ENCODE results near the genes FAM240A and CAMP.

- PRO-cap = no peak
- RAMPAGE, long total RNA, 4 experiments = no peak in any of the 4 experiments
Observed at GRCh38 chr3:46488634-46489401, 9.0 kb upstream of the RTP3 start.

- PRO-cap = no peak
- RAMPAGE, long total RNA, 4 experiments = no peak in any of the 4 experiments
Observed at GRCh38 chr3:46559138-46559710, 6.9 kb downstream of the LRRC2 start.

DNA sequence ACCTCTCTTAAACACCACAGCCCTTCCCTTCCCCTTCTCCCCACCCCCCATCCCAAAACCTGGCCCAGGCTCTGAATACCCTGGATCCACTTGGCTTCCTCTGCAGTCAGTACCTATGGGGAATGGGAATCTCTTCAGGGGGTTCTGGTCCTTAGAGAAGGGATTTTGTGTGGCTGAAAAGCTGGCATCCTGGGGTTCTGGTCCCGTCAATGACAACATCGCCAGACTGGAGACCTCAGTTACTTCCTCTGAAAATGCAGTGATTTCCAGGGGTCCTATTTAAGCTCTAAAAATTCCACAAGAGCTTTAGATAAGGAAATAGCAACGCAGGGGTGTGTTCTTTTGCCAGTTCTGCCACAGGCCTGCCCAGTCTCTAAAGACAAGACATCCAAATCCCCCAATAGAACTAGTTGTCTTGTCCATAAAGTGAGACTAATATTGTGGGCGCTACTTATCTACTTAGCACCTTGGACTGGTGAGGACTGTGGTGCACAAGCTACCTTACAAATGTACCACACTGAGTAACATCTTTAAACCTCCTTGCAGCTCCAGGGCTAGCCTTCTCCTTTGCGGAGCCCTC, 2.1 kb upstream of the TDGF1 start:
- PRO-cap = no peak
- RAMPAGE, long total RNA, 4 experiments = no peak in any of the 4 experiments

GRCh38 chr3:46612118-46612549, at the start of gene FAM240A:
FAM240A (plus strand) TSS chr3:46612525.
- PRO-cap = no peak
- RAMPAGE, long total RNA, 4 experiments = no peak in any of the 4 experiments

- PRO-cap = no peak
- RAMPAGE, long total RNA, 4 experiments = no peak in any of the 4 experiments
Observed at GRCh38 chr3:46867210-46868055, 4.2 kb upstream of the MYL3 start.

GRCh38 chr3:46880954-46881505, 3.5 kb downstream of the PTH1R start:
- PRO-cap = no peak
- RAMPAGE, long total RNA, 4 experiments = no peak in any of the 4 experiments

DNA sequence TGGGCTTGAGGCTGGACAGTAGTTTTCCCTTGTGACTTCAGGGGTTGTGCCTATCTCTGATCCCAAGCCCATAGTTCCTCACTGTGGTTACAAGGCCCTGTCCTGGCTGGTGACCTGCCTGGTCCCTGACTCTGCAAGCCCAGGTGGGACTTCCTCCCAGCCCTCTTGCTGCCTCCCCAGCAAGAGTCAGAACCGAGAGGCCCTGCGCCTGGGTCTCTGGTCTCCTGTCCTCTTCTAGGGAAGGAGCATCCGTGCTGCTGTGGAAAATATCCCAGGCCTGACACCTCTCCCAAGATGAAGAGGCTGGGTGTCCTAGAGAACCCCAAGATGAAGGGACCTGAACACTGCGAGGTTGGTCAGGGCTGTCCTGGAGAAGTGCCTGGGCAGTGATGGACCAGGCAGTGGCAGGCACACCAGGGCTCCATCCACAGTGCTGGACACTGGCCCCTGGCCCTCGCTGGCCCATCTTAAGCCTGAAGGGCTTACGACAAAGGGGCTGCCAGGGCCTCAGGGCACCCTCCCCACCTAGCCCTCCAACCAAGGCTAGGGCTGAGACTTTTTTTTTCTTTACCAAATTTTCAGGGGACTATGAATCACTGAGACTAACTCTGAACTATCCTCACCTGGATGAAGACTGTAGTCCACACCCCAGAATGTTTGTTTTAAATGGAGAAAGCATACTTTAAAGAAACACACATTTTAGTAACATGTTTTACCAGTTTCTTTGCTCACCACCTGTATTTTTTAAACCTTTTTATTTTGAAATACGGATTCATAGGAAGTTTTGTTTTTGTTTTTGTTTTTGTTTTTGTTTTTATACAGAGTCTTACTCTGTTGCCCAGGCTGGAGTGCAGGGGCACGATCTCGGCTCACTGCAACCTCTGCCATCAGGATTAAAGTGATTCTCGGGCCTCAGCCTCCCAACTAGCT, 32.9 kb downstream of the PTH1R start:
- PRO-cap = no peak
- RAMPAGE, long total RNA, 4 experiments = no peak in any of the 4 experiments

- PRO-cap = no peak
- RAMPAGE, long total RNA, 4 experiments = no peak in any of the 4 experiments
Observed at GRCh38 chr3:46917625-46918518, 40.4 kb downstream of the PTH1R start.

GRCh38 chr3:46946320-46947159, 30.0 kb downstream of the CCDC12 start:
- PRO-cap = no peak
- RAMPAGE, long total RNA, 4 experiments = no peak in any of the 4 experiments

GRCh38 chr3:46947226-46947843, 29.2 kb downstream of the CCDC12 start:
- PRO-cap = no peak
- RAMPAGE, long total RNA, 4 experiments = no peak in any of the 4 experiments

DNA sequence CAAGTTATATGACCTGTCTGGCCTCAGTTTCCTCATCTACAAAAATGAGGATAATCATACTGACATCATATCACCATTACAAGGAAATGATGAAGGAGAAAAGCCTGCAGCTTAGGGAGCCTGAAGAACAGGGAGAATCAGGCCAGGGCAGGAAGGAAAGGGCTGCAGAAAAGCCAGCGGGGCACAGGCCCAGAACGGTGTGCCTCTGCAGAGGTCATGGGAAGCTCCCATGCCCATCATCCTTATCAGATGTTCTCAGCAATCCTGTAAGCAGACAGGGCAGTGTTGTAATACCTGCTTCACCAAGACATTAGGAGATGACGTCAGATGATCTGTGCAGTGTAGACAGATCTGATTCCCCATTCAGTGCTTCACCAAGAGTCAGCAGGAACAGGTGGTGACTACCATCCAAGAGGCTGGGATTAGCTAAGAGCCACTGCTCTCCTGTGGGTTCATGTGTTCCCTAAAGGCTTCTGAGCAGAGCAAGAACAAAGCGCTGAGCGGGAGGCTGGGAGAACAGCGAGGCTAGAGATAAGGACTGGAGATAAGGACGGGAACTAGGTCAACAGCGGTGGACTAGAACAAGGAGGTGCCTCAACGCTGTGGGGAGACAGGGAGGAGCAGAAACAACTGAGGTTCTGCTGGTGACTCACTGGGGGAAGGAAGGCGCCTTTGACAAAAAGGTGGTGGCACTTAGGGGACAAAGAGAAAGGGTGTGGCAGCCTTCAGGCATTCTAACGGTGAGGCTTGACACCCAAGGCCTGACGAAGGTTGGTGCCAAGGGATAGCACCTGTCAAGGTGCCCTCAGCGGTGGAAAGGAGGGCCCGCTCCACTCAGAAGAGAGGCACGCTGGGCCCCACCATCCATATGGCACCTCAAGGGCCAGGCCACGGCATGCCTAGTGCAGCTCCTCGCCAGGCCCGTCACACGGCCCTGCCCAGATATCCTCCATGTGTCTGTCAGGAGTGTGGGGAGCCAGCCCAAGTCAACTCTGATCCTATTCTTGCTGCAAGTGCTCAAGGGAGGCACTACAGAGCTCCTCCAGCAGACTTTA, 28.4 kb downstream of the CCDC12 start:
- PRO-cap = no peak
- RAMPAGE, long total RNA, 4 experiments = no peak in any of the 4 experiments

- PRO-cap = no peak
- RAMPAGE, long total RNA, 4 experiments = no peak in any of the 4 experiments
Observed at GRCh38 chr3:47012708-47013756, 33.6 kb downstream of the NBEAL2 start.

- PRO-cap = no peak
- RAMPAGE, long total RNA, 4 experiments = no peak in any of the 4 experiments
Observed at GRCh38 chr3:47018778-47019558, 39.5 kb downstream of the NBEAL2 start.

- PRO-cap = no peak
- RAMPAGE, long total RNA, 4 experiments = no peak in any of the 4 experiments
Observed at GRCh38 chr3:47336474-47337060, 44.3 kb upstream of the PTPN23 start.

GRCh38 chr3:47406115-47406996, 25.5 kb downstream of the PTPN23 start:
- PRO-cap = no peak
- RAMPAGE, long total RNA, 4 experiments = no peak in any of the 4 experiments

- PRO-cap = no peak
- RAMPAGE, long total RNA, 4 experiments = no peak in any of the 4 experiments
Observed at GRCh38 chr3:47635933-47636479, 57.3 kb upstream of the CSPG5 start.

GRCh38 chr3:47850369-47851261, 47.7 kb downstream of the DHX30 start:
- PRO-cap = no peak
- RAMPAGE, long total RNA, 4 experiments = no peak in any of the 4 experiments

DNA sequence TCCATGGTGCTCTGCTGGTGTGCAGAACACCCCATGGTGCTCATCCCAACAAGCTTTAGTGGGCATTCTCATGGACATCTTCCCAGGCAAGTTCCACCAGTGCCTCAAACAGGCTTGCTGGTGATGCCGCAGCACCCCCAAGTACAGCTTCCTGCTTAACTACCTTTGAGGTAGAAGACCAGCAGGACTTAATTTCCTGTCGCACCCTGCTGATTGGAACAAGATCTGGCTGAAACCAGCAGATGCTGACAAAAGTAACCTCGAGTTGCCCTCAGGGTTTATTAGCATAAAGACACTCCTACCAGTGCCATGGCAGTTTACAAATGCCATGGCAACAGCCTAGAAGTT, 54.5 kb downstream of the MAP4 start:
- PRO-cap = no peak
- RAMPAGE, long total RNA, 4 experiments = no peak in any of the 4 experiments

- PRO-cap = unidirectional peak, plus-strand start at chr3:48088239
- RAMPAGE, long total RNA, 4 experiments = no peak in any of the 4 experiments
Observed at GRCh38 chr3:48087978-48088542, 71.8 kb upstream of the MAP4 start.

GRCh38 chr3:48222641-48223697, at the start of gene CAMP:
CAMP (plus strand) TSS chr3:48223495.
- PRO-cap = no peak
- RAMPAGE, long total RNA, 4 experiments = no peak in any of the 4 experiments